HT1080 (cell line): ENCODE measurements around the genes SOAT1 and FAM163A.

RAMPAGE:
- cytosol, long total RNA = no peak
- long total RNA = no peak
- nucleus, long total RNA = no peak
Measured at GRCh38 chr1:178513720-178514069, 786 bp downstream of the TEX35 start.

RAMPAGE:
- cytosol, long total RNA = no peak
- long total RNA = no peak
- nucleus, long total RNA = no peak
Measured at GRCh38 chr1:178541738-178542472, 29.0 kb downstream of the TEX35 start.

GRCh38 chr1:178575830-178576378 is 63.0 kb downstream of the TEX35 start:
RAMPAGE:
- cytosol, long total RNA = no peak
- long total RNA = no peak
- nucleus, long total RNA = no peak

RAMPAGE:
- cytosol, long total RNA = no peak
- long total RNA = no peak
- nucleus, long total RNA = no peak
Measured at GRCh38 chr1:178608835-178609388, 96.0 kb downstream of the TEX35 start.

DNA sequence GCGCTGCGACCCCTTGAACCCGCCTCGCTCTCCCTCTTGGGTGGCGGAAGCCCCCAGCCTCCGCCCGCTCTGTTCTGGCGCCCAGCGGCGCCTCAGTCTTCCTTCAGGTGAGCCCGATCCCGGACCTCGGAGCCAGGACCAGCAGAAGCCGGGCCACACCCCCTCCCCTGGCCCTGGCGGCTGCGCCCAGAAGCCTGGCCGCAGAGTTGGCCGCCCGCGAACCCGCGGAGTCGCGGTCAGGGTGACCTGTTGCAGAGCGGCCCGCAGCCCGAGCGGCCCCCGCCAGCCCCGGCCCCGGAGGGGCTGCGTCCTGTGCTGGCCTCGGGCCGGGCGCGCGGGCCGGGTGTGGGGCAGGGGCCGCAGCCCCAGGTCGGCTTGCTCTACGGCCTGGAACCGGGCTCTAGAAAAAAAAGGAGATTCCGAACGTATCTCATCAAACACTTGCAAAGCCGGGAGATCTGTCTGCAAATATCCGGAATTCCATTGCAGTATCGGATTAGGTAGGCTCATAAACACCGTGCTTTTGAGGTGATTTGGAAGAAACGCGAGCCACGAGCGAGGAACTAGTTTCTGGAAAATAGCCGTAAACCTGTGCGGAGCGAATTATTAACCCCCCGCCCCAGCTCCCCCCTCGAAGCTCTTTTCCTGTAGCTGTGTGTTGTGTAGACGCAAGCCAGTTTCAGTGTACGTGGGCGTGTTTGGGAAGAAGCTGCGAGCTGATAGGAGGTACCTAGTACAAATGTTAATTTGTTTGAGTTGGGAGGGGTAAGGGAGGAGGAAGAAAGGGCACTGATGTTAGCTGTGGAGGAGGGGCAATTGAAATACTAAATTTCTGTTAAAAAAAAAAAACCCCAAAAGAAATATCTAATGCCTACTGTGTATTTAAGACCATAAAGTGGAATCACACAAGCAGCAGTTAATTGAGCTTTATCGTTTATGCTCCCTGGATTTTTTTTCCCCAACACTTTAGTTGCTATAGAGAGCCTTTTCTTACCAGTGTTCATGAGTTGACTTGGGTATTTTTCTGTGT is 977 bp downstream of the RALGPS2 start:
RAMPAGE:
- cytosol, long total RNA = no peak
- long total RNA = no peak
- nucleus, long total RNA = no peak

RAMPAGE:
- cytosol, long total RNA = no peak
- long total RNA = no peak
- nucleus, long total RNA = no peak
Measured at GRCh38 chr1:178915976-178917315, 45.6 kb upstream of the ANGPTL1 start.

DNA sequence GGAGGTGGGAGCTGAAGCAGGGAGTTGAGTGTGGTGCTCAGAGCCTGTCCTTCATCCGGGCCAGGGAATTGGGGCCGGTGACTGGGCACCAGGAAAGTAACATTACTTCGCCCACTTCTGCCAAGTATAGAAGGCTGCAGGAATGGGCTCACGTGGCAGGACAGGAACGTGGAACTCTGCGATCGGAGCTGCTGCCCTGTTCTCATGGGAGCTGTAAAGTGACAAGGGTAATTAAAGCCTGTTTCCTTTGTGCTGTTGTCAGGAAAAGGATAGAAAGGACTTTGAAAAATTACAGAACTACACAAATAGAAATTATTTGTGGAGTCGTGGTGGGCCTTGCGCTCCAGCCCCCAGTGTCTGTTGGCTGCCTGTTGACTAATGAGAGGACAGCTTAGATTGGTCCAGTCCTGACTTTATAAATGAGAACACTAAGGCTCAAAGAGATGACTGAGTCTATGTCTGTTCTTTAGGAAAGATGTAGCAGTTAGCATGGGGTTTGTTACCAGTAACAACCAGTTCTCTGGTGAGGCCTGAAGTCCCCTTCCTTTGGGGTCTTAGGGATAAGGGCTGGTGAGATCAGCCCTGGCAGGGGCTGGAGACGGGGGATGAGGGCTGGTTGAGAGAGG is 8.9 kb downstream of the TOR3A start:
RAMPAGE:
- cytosol, long total RNA = no peak
- long total RNA = no peak
- nucleus, long total RNA = no peak

GRCh38 chr1:179095351-179096129 is 13.7 kb downstream of the TOR3A start:
RAMPAGE:
- cytosol, long total RNA = no peak
- long total RNA = no peak
- nucleus, long total RNA = no peak

GRCh38 chr1:179142696-179143718 is 61.1 kb downstream of the TOR3A start:
RAMPAGE:
- cytosol, long total RNA = start-site peak on the minus strand at chr1:179143058-179143119, 68 and 99 reads in 2 replicates
- long total RNA = no peak
- nucleus, long total RNA = start-site peak on the minus strand at chr1:179143018-179143121, 84 and 31 reads in 2 replicates

DNA sequence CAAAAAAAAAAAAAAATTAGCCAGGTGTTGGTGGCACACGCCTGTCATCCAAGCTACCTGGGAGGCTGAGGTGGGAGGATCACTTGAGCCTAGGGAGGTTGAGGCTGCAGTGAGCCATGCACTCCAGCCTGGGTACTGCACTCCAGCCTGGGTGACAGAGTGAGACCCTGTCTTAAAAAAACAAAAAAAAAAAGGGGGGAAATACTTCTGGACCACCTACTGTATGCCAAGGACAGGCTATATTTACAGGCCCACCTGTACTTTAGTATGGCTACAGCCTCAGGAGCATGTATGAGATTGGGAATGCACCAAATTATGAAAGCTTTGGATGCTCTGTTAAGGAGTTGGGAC is 49.6 kb downstream of the ABL2 start:
RAMPAGE:
- cytosol, long total RNA = no peak
- long total RNA = no peak
- nucleus, long total RNA = no peak

DNA sequence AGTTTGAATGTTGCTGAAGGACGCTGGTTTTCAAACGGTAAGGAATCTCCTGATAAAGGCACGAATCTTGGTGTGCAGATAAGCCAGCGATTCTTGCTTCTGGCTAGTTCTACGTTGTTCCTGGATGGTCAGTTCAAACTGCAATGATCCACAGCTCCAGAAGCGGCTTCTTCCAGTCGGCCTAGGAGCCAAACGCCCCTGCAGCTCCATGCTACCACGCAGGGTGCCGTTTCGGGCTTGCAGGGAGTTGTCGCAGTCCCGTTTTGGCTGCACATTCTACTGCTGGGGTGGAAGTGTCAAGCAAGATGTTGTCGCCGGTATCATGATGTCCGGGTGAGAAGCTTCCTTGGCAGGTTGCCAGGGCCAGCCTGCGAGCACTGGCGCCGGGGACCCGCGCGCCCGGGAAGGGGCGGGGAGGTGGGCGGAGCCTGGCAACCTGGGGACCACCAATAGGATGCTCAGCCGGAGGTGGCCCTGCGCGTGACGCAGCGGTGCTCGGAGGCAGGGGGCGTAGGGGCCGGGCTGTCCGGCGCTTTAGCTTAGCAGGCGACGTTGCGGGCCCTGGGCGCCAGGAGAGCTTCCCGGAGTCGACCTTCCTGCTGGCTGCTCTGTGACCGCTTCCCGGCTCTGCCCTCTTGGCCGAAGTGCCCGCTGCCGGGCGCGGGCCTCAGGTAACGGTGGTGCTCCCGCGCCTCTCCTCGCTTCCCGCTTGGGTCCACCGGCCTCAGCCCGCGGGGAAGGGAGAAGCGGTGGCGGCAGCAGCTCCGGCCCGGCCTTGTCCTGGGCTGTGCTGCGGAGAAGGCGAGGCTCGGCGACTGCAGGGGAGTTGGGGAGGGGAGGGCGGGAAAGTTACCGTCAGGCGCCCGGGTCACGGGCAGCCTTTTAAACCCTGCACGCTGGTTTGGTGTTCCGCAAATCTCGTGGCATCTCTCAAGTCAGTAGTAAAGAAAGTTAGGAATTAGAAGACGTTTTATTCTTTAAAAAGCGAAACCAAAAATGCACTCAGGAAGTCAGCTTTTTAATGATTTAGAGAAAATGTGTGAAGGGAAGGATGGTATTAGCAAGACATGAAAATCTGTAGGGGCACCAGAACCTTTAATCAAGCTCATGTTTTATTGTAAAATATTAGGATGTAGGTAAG is at the start of gene SOAT1:
SOAT1 (plus strand) TSS at position 532 of the 1,141 bp plus-strand sequence.
RAMPAGE:
- cytosol, long total RNA = start-site peak on the plus strand centred at position 524 of the sequence, 158 bp wide, 399 and 304 reads in 2 replicates
- long total RNA = start-site peak on the plus strand centred at position 530 of the sequence, 107 bp wide, 500 reads
- nucleus, long total RNA = no peak

GRCh38 chr1:179743026-179743653 is at the start of gene FAM163A:
Gene FAM163A (plus strand): TSS chr1:179743291.
RAMPAGE:
- cytosol, long total RNA = no peak
- long total RNA = no peak
- nucleus, long total RNA = no peak

DNA sequence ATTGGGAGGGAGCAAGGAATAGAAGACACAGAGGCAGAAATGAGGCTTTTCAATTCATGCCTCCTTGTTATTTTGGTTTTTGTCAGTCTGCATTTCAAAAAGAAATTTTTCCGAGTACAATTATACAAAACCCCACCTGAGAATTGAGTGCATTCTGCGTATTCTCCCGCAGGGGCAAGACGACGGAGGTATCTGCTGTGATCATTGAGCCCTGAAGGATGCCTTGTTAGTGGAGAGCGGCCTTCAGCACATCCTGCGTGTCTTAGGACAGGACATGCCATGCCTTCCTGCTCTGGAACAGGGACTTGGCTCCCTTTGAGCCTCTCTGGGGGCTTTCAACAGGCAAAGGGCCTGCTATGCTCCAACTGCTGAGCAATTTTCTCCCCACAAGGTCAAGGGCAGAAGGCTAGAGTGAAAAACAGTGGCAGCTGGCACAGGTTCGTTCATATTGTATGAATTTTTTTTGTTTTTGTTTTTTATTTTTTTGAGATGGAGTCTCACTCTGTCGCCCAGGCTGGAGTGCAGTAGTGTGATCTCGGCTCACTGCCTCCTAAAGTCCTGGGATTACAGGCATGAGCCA is 52.4 kb downstream of the TOR1AIP2 start:
RAMPAGE:
- cytosol, long total RNA = no peak
- long total RNA = no peak
- nucleus, long total RNA = no peak

DNA sequence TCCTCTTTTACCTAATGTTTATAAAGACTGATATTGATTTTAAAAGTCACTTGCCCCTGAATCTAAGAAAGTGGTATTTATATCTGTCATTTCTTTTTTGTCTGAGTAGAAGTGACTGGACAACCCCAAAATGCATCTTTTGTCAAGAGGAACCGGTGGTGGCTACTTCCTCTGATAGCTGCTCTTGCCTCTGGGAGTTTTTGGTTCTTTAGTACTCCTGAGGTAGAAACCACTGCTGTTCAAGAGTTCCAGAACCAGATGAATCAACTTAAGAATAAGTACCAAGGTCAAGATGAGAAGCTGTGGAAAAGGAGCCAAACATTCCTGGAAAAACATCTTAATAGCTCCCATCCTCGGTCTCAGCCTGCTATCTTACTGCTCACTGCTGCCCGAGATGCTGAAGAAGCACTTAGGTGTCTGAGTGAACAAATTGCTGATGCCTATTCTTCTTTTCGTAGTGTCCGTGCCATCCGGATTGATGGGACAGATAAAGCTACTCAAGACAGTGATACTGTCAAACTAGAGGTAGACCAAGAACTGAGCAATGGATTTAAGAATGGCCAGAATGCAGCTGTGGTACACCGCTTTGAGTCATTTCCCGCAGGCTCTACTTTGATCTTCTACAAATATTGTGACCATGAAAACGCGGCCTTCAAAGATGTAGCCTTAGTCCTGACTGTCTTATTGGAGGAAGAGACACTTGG is 35.4 kb downstream of the TOR1AIP1 start:
RAMPAGE:
- cytosol, long total RNA = no peak
- long total RNA = no peak
- nucleus, long total RNA = no peak

GRCh38 chr1:179953539-179953879 is 1.1 kb upstream of the CEP350 start:
RAMPAGE:
- cytosol, long total RNA = no peak
- long total RNA = no peak
- nucleus, long total RNA = no peak

RAMPAGE:
- cytosol, long total RNA = no peak
- long total RNA = no peak
- nucleus, long total RNA = no peak
Measured at GRCh38 chr1:179969313-179969512, 14.6 kb downstream of the CEP350 start.

GRCh38 chr1:180002896-180003654 is 48.5 kb downstream of the CEP350 start:
RAMPAGE:
- cytosol, long total RNA = no peak
- long total RNA = no peak
- nucleus, long total RNA = no peak

DNA sequence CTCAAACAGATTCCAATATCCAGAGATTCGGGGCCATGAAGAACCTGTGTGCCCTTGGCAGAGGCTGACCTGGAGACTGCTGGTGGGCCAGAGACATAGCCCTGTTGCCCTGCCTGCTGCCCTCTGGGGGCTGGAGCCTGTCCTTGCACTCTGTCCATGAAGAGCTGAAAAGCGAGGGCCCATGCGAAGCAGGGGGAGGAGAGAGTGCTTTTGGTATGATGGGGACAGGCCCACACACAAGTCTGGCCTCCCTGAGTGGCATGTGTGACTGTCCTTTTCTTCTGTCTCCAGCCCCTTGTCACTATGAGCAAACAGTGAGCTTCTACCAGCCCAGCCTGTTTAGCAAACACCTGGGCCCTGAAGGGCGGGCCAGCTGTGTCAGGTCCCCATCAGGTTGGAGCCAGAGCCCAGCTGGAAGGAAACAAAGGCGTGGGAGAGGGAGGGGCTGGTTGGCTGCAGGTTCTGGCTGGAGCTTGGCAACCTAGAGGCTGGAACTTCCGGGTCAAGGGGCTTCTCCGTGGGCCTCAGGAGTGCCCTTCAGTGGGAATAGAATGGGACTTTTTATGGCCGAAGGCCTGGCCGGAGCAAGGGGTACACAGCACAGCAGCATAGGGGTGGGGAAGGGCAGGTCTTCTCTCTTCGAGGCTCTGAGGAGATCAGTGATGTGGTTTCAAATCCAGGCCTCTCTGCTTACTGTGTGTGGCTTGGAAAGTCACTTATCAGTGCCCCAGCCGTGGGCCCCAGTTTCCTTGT is 14.3 kb downstream of the QSOX1 start:
RAMPAGE:
- cytosol, long total RNA = no peak
- long total RNA = no peak
- nucleus, long total RNA = no peak

RAMPAGE:
- cytosol, long total RNA = no peak
- long total RNA = no peak
- nucleus, long total RNA = no peak
Measured at GRCh38 chr1:180189871-180190844, 35.5 kb downstream of the QSOX1 start.

RAMPAGE:
- cytosol, long total RNA = no peak
- long total RNA = no peak
- nucleus, long total RNA = no peak
Measured at GRCh38 chr1:180194036-180194431, 36.0 kb upstream of the LHX4 start.